Metastatic Lung Carcinoma in the Adrenal Gland (tissue), 1 donor: ENCODE results near the gene ENTPD3.

- PRO-cap: no peak
Observed at GRCh38 chr3:37862673-37862921, 917 bp downstream of the CTDSPL start.

DNA sequence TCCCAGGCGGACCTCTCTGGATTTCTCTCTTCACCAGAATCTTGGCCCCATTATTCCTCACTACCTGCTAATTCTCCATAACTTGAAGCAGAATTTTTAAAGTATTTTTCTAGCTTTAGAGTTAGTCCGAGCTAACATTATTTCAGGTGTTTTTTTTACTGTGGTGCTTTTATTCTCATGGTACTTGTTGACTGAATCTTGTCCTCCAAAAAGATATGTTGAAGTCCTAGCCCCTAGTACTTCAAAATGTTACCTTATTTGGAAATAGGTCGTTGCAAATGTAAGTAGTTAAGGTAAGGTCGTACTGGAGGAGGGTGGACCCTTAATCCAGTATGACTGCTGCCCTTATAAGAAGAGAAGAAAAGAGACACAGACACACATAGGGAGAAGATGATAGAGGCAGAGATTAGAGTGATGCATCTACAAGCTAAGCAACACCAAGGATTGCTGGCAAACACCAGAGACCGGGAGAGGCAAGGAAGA, 54.5 kb downstream of the CTDSPL start:
- PRO-cap: no peak

- PRO-cap: no peak
Observed at GRCh38 chr3:37963606-37964009, 27.0 kb upstream of the VILL start.

GRCh38 chr3:37979940-37980581, 10.5 kb upstream of the VILL start:
- PRO-cap: no peak

DNA sequence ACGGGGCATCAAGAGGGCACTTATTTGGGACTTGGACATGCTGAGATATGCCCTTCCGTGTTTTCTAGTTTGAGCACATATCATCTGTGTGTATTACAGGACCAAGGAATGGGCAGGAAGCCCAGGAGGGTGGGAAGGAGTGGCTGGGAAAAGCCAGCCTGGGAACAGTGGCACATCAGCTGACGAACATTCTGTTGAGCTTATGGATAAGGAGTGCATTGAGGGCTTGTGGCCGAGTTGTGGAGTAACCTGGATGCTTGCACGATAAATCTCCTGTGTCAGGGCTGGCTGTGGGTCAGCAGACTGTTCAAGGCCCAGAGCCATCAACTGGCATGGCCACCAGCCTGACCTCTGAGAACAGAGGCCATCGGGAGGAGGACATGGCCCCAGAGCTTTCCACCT, 5.0 kb upstream of the VILL start:
- PRO-cap: no peak

- PRO-cap: no peak
Observed at GRCh38 chr3:38009603-38010320, 19.2 kb downstream of the VILL start.

DNA sequence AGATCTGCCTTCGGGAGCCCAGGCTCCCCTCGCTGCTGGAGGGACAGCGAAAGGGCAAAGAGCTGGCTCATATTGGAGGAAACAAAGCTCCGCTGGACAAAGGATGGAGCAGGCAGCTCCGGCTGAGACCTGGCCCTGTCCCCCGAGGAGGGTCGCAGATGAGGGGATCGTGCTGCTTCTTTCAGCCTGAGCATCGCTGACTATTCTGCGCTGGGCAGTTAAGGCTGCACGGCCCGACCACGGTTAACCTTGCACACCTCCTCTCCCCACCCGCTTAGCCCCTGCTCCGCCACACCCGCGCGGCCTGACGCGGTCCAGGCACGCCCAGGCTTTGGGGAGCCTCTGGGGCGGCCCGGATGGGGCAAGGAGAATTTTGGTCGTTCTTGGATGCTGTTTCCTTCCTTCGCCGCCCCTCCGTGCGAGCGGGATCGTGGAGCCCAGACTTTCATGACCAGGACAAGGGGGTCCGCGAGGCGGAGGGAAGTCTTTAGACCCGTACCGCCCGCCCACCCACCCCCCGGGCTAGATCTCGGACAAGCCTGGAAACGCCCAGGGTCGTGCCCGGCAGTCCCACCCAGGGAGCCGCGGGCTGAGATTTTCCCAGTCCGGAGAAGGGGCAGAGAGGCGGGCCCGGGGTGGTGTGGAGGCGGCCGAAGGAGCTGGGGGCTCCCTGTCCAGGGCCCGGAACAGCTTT, 534 bp downstream of the PLCD1 start:
- PRO-cap: unidirectional peak, plus-strand start at position 370 of the sequence

GRCh38 chr3:38130297-38131180, 6.4 kb downstream of the ACAA1 start:
- PRO-cap: no peak

DNA sequence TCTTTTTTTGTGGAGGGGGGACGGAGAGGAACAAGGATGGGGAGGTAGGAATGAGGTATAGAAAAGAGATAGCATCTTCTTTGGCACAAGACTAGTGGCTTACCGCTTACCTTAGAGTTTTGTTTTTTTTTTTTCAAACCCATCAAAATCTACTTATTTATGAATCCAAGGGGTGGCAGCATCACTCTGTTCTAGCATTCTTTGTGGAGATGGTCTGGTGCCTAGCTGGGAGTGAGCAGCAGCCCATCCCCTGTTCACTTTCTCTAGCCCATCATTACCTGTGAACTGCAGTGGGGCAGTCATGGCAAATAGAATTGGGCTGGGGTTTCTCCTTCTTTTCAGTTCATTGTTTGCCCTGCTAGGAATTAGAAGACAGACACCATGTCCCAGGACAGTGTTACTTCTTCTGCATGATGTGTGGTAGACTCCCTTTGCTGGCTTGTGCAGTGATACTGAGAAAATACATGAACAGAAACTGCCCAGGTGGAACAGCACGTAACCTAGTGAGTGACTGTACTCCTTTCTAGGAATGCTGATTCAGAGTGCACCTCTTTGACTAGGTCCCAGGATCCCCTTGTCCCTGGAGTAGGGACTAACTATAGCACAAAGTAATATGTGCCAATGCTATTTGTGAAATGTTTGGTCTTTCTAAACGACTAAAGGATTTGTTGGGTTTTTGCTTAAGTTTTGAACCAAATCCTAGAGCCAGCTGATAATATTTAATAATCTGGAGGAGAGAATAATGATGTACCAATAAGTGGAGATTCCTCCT, 10.8 kb upstream of the SLC22A13 start:
- PRO-cap: no peak

DNA sequence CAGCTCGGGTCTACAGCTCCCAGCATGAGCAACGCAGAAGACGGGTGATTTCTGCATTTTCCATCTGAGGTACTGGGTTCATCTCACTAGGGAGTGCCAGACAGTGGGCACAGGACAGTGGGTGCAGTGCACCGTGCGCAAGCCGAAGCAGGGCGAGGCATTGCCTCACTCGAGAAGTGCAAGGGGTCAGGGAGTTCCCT, 48.4 kb upstream of the ACVR2B start:
- PRO-cap: no peak

DNA sequence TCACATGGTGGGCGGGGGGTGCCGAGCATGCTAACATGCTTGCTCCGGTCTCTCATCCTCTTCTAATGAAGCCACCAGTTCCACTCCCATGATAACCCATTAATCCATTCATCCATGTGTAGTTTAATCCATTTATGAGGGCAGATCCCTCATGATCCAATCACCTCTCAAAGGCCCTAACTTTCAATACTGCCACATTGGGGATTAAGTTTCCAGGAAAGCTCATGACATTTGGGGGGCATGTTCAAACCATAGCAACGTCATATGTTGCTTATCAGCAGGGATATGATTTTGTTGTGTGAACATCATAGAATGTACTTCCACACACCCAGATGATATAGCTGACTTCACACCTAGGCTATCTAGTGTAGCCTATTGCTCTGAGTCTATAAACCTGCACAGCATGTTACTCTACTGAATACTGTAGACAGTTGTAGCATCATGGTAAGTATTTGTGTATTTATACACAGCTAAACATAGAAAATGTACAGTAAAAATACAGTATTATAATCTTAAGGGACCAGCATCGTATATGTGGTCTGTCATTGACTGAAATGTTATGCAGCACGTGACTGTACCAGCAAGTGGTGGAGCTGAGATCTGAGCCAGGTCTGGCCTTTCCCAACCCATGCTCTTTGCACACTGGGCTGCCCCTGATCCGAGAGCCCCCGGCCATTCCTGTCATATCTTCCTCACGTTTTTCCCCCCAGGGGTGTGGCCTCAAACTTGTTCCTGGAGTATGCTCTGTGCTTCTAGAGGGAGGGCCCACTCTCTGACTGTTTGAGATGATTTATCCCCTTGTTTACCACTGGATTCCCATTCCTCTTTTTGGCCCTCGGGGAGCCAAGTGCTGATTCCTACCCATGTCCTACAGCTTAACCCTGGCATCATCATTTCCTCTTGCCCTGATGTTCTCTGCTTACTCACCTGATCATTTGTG, 21.4 kb downstream of the CSRNP1 start:
- PRO-cap: no peak

GRCh38 chr3:39146438-39147475, 6.6 kb downstream of the CSRNP1 start:
- PRO-cap: bidirectional peak, plus-strand start at chr3:39147267, minus-strand start at chr3:39147162

DNA sequence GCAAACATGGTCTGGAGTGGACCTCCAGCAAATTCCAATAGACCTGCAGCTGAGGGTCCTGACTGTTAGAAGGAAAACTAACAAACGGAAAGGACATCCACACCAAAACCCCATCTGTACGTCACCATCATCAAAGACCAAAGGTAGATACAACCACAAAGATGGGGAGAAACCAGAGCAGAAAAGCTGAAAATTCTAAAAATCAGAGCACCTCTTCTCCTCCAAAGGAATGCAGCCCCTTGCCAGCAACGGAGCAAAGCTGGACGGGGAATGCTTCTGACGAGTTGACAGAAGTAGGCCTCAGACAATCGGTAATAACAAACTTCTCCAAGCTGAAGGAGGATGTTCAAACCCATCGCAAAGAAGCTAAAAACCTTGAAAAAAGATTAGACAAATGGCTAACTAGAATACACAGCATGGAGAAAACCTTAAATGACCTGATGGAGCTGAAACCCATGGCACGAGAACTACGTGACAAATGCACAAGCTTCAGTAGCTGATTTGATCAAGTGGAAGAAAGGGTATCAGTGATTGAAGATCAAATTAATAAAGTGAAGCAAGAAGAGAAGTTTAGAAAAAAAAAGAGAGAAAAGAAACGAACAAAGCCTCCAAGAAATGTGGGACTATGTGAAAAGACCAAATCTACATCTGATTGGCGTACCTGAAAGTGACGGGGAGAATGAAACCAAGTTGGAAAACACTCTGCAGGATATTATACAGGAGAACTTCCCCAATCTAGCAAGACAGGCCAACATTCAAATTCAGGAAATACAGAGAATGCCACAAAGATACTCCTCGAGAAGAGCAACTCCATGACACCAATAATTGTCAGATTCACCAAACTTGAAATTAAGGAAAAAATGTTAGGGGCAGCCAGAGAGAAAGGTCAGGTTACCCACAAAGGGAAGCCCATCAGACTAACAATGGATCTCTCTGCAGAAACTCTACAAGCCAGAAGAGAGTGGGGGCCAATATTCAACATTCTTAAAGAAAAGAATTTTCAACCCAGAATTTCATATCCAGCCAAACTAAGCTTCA, 145.3 kb downstream of the MYRIP start:
- PRO-cap: no peak

DNA sequence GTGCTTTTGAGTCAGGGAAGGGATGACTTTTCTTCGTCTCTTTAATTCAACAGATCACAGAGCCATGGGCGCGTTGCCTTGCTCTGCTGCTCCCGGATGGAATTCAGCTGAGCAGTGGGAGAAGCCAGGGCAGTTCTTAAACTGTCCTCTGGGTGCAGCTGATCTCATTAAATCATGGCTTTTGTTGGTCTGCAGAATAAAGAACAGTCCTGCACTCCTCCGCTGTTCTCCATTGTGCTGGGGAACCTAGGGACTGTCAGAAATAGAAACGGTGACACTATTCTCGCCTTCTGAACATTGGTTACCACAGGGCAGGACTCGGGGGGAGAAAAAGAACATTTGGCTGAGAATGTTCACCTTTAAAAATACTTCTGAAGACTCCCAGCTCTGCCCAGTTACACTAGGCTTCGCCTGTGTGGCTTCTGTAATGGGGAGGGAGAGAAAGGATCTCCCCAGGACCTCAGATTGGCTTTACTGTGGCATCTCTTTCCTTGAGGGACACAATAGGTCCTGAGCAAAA, 71.2 kb upstream of the EIF1B start:
- PRO-cap: no peak

DNA sequence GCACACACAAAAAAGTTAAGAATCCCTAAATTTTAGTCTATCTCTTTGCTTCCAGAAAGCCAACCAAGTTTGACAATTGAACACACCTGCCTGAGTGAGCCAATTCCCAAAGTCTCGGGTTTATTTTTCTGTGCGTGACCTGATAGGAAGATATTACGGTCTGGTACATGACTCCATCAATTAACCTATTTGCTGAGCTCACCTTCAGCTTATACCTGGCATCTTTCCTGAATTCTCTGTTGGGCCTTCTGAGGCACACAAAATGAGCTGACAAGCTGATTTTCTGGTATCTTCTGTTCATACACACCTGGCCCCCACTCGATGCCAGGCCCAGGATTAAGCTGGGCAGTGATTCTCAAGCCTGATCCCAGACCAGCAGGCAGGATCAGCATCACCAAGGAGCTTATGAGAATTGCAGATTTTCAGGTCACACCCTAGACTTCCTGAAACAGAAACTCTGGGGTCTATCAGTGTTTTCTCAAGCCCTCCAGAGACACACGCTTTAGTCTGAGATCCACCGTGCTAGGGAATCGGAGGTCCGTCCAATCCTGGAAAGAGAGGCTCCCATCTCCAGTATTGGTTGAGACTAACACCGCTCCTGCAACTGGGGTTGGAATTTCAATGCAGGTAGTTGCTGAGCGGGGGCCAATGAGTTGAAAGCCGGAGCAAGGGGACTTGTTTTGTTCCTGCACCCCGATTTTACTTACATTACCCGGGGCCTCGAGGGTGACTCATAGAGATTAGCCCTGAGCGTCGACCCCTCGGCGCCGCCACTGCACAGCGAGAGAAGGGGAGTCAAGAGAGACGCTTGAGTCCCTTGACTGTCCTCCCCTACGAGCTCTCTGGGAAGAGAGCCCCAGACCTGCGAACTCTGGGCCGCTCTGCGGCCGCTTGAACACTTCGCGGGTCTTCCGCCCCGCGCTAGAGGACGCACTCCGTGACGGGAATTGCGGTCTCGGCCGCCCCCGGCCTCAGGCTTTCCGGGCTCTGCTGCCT, 593 bp upstream of the EIF1B start:
- PRO-cap: bidirectional peak, plus-strand start outside the sequence, minus-strand start at position 893 of the sequence

DNA sequence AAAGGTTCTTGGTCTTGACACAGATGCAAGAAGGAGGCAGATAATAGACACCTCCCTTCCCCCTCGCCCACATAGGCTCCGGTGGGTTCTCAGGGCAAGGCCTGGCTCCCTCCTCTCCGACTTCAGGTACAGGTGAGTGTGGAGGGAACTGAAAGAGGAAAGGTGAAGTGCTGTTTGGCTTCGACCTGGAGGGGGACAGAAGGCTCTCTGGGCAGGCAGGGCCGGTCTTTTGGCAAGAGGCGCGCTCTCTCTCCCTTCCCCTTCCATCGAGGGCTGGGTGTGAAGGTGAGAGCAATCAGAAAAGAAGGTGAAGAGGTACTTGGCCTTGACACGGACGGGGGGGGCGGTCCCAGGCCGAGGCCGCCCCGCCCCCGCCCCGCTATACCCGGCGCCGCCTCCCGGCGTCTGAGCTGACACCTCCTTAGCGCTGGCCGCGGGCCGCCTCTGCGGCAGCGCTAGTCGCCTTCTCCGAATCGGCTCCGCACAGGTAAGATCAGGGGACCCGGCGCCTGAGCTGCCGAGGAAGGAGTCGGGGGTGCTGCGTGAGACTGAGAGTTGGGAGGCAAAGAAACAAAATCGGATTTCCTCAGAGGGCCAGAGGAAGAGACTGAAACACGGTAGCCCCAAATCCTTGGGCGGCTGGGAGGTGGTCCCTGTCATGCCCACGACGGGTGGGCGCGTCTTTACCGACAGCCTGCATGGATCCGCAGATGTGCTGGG, at the start of gene ENTPD3:
Gene ENTPD3 (plus strand): TSS at position 410 of the 720 bp plus-strand sequence.
- PRO-cap: no peak

DNA sequence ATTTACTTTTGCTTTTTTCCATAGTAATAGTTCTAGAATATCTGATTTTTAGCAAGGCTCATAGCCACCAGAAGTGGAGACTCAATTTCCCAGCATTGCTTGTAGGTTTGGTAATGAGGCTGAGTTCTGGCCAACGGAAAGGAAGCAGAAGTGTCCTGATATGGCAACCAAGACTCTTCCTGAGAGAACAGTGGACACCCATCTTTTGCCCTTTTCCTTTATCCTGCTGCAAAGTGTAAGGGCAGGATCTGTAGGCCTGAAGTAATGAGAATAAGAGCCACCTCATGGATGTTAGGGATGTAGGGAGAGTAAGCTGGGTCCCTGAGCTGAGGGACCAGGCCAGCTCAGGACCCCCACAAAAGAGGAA, 13.0 kb upstream of the RPL14 start:
- PRO-cap: no peak

GRCh38 chr3:40487312-40487911, 10.5 kb downstream of the ZNF619 start:
- PRO-cap: no peak

DNA sequence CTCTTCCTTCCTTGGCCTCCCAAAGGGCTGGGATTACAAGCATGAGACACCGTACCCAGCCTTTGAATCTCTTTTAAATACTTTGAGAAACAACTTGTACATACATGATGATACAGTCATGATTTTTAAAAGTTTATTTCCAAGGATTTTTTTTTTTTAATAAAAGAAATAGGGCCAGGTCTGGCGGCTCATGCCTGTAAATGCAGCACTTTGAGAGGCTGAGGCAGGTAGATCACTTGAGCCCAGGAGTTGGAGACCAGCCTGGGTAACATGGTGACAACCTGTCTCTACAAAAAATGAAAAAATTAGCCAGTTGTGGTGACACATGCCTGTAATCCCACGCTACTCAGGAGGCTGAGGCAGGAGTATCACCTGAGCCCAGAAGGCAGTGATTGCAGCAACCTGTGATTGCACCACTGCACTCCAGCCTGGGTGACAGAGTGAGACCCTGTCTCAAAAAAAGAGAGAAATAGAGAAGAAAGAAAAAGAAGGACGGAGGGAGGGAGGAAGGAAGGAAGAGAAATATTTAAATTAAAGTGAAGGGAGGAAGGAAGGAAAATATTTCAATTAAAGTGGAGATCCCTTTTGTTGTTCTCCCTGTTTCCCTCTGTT, 17.6 kb downstream of the ZNF621 start:
- PRO-cap: no peak

DNA sequence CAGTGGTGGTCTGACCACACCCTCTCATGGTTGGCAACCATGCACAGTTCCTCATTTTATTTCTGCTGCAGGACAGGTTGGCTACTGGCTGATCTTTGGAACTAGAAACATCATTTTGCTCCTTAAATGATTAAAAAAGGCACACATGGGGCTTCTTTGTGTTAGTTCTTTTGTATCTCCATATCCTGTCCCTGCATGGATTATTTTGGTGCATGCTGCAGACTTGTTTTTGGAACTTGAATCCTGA, 99.0 kb downstream of the ZNF621 start:
- PRO-cap: no peak